Fibroblast of the aortic adventitia (primary cell): ENCODE data around the genes ZNF470, ZNF460, ZNF416, ZNF552, ZNF814 and ZNF544.

- CAGE, long polyA plus RNA, result no peak
Measured at GRCh38 chr19:56567254-56568153, at the start of gene ZNF470. Gene ZNF470 (plus strand): TSS chr19:56567468.

DNA sequence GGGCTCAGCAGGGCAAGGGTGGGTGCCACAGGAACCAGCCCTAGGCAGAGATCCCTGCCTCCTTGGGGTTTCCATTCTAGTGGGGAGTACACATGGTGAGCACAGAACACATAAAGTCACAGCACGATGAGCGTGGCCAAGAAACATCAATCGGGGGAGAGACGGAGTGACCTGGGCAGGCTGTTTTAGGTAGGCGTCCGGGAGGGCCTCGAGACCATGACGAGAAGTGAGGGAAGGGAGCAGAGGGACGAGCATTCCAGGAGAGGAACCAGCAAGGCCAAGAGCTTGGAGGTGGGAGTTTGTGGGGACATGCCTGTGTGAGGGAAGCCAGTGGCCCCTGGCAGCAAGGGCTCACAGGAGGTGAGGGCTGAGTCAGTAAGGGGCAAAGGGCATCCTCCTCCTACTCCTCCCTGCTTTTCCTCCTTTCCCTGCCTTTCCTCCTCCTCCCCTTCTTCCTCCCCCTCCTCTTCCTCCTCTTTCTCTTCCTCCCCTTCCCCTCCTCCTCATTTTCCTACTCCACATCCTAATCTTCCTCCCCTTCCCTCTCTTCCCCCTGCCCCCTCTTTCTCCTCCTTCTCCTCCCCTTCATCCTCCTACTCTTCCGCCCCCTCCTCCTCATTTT, 126.4 kb upstream of the PEG3 start:
- CAGE, long polyA plus RNA, result no peak

DNA sequence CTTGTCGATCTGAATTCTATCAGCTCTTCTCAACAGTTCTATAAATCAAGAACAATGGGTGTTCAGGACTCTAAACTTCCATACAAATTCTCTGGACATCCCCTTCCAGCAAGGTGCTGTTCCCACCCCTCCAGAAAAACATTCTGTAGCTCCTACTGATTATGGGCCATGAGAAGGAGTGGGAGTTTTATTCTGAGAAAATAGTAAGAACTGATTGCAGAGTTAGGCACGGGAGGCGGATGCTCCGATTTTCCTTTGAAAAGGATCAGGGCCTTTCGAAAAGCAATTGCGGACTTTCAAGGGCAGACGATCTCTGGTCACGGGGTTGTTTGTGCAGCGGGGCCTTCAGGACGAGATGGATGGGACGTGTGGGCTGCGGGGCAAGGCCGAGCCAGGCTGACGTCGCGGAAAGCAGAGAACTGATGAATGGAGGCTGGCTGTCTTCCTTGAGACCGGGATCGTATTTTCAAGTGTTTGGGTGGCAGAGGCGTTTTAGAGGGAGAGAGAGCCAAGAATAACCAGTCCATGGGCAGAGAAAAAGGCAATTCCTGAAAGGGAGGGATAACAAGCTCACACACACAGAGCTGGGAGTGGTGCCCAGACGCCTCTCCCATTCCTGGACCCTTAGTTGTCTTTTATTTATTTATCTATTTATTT, 139.0 kb upstream of the USP29 start:
- CAGE, long polyA plus RNA, result no peak

DNA sequence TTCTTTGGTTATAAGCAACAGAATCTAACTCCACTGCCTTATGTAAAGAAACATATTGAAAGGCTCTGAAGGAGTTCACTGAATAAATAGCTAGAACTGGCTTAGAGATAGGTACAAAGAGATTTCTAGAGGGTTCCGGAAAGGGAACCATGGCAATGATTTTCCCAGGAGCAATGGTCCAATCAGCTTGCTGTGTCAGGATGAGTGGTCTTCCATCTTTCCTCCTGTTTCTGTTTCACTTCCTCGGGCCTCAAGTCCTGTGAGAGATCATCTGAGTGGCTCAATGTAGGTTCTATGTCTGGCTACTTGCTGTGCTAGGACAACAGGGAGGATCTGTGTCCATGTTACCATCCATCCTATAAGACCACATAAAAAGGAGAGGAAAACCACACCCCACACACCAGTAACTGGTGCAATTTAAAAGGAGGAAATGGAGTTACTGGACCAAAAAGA, 2.1 kb downstream of the AURKC start:
- CAGE, long polyA plus RNA, result no peak

GRCh38 chr19:57241168-57241598, 751 bp downstream of the ZNF805 start:
- CAGE, long polyA plus RNA, result no peak

GRCh38 chr19:57280198-57280902, at the start of gene ZNF460:
Gene ZNF460 (plus strand): TSS chr19:57280485.
- CAGE, long polyA plus RNA, result no peak

GRCh38 chr19:57305889-57306474, 14.3 kb upstream of the ZNF543 start:
- CAGE, long polyA plus RNA, result no peak

DNA sequence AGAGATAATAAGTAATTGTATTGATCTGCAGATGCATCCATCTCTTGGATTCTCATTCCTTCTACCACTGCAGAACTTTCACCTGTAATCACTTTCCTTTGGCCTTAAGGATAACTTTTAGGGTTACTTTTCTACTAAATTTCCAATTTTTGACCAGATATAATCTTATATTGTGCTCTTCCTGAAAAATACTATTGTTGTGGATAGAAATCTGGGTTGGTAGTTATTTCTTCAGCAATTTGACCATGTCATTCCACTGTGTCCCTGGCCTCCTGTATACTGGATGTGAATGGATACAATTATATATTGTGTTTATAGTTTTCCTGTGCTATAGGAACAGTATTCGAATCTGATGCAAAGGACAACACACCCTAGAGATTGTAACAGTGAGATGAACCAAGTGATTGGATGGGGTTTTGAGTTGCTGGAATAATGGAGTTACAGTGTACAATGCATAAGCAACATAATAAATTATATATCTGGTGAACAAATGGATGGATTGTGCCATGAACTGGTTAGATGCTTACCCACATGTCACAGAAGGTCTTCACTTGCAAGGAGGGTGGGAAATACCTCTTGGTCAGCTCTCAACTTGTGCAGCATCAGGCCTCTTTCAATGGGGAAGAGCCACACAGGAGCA, 12.1 kb upstream of the ZNF543 start:
- CAGE, long polyA plus RNA, result no peak

- CAGE, long polyA plus RNA, result no peak
Measured at GRCh38 chr19:57577981-57579224, at the start of gene ZNF416. Gene ZNF416 (minus strand): TSS chr19:57578911.

GRCh38 chr19:57795341-57796441, 19.0 kb downstream of the ZNF552 start:
- CAGE, long polyA plus RNA, result no peak

DNA sequence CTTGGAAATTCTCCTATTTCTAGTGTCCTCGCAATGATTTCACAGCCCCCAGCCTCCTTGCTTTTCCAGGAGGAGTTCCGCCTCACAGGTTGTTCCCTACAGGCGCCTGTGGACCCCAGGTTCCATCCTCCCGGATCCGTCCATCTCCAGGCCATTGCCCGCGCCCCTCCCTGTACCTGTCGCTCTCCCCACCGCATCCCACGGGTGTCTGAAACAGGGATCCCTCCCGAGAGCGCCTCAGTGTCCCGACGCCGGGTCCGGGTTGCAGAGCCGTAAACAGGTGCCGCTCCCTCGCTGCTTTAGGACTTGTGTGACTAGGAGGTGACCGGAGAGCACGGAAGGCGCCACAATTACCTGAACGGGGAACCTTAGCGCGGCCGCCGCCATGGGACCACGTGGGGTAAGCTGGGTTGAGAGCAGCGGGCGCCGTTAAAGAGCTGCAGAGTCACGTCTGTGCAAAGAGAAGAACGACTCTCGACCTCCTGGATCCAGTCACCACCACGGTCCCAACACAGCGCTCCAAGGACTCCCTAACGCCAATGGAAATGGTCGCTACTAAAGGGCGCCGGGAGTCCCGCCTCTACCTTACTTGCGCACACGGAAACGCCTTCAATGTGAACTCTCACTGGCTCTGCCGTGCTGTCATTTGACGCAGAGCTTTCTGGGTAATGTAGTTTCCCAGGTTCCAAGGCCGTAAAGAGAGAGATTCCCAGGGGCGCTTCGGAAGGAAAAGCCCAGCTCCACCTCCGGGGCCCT, at the start of gene ZNF552:
Gene ZNF552, minus strand, starts transcription at position 557 of the 756 bp plus-strand sequence.
- CAGE, long polyA plus RNA, result no peak

DNA sequence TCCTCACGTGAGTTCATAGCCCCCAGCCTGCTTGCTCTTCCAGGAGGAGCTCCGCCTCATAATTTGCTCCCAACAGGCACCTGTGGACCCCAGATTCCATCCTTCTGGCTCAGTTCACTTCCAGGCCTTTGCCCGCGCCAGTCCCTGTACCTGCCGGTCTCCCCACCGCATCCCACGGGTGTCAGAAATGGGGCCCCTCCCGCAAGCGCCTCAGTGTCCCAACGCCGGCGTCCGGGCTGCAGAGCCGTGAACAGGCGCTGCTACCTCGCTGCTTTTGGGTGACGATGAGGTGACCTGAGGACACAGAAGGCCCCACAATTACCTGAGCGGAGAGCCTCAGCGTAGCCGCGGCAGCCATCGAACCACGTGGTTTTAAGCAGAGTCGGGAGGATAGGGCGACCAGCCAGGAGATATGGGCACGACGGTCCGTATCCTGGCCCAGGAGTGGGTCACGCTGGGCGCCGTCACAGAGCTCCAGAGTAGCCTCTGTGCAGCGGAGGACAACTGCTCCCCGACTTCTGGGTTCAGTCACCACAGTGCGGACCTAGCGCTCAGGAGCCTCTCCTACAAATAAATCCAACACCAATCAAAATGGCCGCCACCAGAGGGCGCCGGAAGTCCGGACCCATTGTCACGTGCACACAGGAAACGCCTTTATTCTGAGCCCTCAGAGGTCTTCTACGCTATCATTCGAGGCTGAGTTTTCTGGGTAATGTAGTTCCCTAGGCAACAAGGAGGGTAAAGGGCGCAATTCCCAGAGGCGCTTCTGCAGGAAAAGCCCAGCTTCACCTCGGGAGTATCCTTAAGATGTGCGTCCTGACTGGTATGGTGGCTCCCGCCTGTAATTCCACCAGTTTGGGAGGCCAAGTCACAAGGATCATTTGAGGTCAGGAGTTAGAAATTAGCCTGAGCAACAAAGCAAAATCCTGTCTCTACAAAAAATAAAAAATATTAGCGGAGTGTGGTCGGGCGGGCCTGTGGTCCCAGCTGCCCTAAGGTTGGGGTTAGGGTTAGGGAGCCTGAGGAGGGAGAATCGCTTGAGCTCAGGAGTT, at the start of gene ZNF814:
Gene ZNF814, minus strand, starts transcription at position 593 of the 1,052 bp plus-strand sequence.
- CAGE, long polyA plus RNA, result no peak

- CAGE, long polyA plus RNA, result no peak
Measured at GRCh38 chr19:58098328-58099126, 496 bp upstream of the ZSCAN18 start.

DNA sequence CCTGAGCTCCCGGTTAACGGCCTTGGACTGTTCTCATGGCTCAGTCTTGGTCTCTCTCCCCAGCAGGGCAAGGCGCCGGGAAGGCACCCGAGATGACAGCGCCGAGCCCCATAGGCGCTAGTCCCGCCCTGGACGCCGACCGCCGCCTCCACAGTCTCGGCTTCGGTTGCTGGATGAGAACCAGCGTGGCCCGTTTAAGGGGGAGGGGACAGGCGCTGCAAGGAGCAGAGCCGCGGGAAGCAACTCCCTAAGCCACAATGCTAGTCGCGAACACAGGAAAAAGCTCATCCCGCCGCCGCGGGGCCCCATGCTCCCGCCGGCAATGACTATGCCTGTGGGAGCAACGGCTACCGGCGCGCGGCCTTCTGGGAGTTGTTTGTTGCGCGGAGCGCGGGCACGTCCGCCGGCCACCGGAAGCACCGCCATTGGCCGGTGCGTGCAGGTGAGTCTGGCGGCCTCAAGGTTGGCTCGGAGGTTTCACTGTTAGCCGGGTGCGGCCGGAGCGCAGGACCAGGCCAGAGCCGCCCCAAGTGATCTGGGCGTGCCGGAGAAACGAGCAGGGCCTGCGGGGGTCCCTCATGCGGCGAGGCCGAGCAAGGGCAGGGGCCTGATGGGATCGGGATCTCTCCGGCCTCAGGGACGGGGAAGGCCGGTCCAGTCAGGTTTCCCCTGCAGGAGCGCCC, at the start of gene ZNF544:
Gene ZNF544, plus strand, starts transcription at position 410 of the 683 bp plus-strand sequence.
- CAGE, long polyA plus RNA, result no peak

- CAGE, long polyA plus RNA, result no peak
Measured at GRCh38 chr19:58230015-58230953, 1.6 kb downstream of the ZNF544 start.

- CAGE, long polyA plus RNA, result no peak
Measured at GRCh38 chr19:58305036-58305308, 205 bp upstream of the ERVK3-1 start.

- CAGE, long polyA plus RNA, result no peak
Measured at GRCh38 chr19:58472070-58472859, 3.9 kb upstream of the ZNF446 start.

GRCh38 chr19:58474576-58475054, 1.5 kb upstream of the ZNF446 start:
- CAGE, long polyA plus RNA, result no peak

DNA sequence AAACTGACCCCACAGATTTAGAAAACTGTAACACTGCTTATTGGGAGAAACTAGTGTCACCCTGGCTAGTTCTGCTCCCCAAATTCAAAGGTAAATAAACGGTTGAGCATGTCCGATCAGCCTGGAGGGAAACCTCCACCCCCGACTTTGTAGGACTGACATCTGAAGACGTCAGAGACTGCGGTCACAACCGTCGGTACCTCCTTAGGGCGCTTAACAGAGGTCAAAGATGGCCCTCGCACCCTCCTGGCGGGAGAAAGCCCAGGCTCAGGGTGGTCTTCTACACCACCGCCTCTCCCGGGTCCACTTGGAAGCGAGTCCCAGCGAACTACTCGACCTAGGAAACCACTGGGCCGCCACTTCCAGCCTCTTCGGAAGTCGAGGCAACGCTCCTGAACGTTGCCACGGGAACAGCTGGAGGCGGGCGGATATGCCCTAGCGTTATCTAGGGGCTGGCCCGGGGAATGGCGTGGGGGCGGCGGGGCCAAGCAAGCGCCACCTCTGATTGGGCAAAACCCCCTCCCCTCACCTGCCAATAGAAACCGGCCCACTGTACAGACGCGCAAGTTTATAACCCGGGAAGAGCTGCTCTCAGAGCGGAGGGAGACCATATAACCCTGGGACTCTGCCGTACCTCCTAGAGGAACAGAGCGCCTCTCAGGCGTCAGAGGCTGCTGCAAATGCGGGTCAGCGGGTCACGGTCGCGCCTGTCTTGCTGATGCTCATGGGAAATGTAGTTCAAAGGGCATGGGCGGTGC, 655 bp upstream of the ZNF446 start:
- CAGE, long polyA plus RNA, result no peak

- CAGE, long polyA plus RNA, result no peak
Measured at GRCh38 chr19:58509803-58510494, 1.8 kb downstream of the SLC27A5 start.